SUDHL5 (cell line): ENCODE measurements around the gene VEGFA.

- PRO-cap, result unidirectional peak, plus-strand start at chr6:43714588
These were observed 26.7 kb upstream of the MRPS18A start for GRCh38 chr6:43714322-43714745.

DNA sequence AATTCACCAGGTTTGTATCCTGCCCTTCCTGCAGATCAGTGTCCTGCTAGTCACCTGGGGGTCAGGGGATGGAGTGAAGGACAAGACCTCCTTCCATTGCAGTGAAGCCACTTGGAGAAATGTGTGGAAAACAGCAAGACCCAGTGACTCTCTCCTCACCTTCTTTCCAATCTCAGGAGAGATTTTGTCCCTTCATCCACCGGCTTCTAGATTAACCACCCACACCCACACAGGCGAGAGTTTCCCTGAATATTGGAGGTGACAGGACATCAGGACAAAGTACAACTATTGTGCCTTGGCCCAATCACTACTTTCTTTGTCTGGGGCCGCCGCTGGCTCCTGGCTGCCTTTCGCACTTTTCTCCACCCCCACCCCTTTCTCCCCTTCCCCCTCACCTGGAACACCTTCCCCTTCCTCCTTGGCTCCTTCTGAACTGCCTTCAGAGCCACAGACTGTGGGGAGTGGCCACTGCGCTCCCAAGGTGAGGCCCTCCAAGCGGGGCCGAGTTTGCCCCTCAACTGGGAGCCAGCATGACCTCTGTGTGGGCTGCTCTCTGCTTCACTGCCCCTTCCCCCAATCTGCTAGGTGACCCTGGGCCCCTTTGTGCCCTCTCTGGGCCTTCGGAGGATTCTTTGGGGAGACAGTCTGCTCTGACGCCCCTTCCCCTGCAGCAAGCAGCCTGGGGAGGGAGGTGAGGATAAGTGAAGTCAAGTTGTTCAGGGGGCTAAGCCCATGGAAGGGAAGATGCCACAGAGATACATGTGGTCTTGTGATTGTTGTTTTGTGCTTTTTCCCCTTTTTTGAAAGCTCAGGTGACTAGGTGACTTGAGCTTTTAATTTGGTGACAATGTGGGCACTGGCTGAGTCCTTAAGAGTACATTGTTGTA is 3.0 kb upstream of the VEGFA start:
- PRO-cap, result no peak

- PRO-cap, result bidirectional peak, plus-strand start at chr6:43770211, minus-strand start at chr6:43770089; unidirectional peak, plus-strand start at chr6:43770548; unidirectional peak, plus-strand start at chr6:43770775; unidirectional peak, plus-strand start at chr6:43771060
These were observed at the start of gene VEGFA for GRCh38 chr6:43770152-43771221. VEGFA (plus strand) TSS chr6:43770211.

DNA sequence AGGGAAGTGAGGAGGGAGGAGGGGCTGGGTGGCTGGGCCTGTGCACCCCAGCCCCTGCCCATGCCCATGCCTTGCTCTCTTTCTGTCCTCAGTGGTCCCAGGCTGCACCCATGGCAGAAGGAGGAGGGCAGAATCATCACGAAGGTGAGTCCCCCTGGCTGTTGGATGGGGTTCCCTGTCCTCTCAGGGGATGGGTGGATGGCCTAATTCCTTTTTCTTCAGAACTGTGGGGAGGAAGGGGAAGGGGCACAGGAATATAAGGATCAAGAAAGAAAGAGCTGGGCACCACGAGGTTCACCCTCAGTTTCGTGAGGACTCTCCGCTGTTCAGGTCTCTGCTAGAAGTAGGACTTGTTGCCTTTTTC is 4.2 kb downstream of the VEGFA start:
- PRO-cap, result no peak

DNA sequence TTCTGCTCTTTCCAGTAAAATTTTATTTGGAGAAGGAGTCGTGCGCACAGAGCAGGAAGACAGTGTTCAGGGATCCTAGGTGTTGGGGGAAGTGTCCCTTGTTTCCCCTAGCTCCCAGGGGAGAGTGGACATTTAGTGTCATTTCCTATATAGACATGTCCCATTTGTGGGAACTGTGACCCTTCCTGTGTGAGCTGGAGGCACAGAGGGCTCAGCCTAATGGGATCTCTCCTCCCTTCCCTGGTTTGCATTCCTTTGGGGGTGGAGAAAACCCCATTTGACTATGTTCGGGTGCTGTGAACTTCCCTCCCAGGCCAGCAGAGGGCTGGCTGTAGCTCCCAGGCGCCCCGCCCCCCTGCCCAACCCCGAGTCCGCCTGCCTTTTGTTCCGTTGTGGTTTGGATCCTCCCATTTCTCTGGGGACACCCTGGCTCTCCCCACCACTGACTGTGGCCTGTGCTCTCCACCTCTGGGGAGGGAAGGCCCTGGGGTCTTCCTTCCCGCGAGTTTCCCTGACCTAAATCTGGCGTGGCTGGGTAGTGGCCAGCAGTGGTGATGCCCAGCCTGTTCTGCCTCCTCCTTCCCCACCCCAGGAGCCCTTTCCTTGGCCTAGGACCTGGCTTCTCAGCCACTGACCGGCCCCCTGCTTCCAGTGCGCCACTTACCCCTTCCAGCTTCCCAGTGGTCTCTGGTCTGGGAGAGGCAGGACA is 4.8 kb downstream of the VEGFA start:
- PRO-cap, result no peak

GRCh38 chr6:43779625-43780341 is 9.8 kb downstream of the VEGFA start:
- PRO-cap, result no peak

DNA sequence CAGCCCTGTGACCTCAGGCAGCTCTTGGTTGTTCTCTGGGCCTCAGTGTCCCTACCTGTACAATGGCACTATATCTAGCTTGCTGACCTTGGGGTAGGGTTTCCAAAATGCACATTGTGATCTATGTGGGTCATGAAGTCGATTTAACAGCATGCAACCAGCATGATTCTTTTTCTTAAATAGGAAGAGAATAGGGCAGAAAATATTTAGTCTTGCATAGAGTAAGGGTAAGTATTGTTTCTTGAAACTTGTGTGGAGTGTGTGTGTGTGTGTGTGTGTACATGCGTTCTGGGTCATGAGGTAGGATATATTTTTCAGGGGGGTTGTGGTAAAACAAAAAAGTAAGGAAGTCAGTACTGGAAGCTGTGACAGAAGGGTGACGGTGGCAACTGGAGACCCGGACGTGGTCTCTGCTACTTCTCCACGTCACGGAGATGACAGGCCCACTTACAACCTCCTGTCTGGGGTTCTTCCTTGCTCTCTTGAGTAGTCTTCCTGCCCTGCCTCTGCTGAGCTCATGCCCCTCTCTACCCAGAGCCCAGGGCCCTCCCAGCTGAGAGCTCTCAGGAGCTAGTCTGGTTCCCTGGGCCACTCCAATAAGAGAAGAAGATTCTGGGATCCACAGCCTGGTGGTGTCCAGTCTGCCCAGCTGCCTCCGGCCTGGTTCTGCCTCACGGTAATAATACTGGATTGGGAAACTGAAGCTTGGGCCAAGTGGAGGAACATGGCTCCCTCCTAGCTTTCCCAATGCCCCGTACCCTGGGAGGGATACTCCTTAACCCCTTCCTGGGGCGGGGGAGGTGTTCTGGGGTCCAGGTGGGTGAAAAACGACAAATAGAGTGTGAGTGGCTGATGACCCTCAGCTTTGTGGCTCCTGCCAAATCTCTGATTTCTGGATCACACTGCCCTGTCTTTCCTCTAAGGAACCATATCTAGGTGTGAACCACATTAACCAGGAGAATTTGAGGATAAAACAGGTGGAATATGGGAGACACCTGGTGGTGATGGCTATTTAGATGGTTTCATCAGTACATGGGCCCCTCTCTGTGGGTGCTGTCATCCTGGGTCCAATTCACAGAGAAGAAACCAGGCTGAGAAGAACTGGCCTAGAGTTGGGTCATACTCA is 27.0 kb downstream of the VEGFA start:
- PRO-cap, result no peak

DNA sequence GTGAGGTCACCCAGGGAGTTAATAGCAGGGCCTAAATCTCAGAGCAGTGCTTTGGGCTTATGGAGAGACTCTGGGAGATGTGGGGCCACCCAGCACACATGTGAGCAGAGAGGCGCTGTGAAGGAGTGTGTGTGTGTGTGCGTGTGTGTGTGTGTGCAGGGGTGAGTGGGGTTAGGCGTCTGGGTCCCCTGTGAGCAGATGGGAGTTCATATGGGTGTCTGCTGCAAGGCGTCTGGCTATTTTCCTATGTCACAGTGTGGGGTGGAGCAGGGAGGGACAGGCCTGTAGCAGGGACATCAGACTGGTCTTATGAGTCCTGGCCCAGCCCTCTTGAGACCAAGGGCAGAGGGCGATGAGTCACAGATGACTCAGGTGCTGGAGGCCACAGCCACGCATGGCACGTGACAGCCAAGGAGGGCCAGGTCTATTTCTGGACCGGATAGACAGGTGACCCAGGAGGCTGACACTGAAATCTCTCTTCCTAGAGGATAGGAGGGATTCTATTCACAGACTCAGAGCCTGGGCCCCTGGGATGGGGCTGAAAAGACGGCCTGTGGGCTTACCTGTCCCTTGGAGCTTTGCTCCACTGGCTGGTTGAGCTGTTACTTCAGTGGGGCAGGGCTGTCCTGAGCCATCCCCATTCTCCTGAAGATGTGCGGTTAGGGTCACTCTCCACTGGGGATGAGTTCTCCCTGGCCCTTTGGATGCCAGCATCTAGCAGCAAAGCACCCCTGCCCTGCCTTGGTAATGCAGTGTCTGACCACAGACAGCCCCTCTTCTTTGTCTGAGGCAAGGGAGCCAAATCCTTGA is 28.9 kb downstream of the VEGFA start:
- PRO-cap, result no peak

DNA sequence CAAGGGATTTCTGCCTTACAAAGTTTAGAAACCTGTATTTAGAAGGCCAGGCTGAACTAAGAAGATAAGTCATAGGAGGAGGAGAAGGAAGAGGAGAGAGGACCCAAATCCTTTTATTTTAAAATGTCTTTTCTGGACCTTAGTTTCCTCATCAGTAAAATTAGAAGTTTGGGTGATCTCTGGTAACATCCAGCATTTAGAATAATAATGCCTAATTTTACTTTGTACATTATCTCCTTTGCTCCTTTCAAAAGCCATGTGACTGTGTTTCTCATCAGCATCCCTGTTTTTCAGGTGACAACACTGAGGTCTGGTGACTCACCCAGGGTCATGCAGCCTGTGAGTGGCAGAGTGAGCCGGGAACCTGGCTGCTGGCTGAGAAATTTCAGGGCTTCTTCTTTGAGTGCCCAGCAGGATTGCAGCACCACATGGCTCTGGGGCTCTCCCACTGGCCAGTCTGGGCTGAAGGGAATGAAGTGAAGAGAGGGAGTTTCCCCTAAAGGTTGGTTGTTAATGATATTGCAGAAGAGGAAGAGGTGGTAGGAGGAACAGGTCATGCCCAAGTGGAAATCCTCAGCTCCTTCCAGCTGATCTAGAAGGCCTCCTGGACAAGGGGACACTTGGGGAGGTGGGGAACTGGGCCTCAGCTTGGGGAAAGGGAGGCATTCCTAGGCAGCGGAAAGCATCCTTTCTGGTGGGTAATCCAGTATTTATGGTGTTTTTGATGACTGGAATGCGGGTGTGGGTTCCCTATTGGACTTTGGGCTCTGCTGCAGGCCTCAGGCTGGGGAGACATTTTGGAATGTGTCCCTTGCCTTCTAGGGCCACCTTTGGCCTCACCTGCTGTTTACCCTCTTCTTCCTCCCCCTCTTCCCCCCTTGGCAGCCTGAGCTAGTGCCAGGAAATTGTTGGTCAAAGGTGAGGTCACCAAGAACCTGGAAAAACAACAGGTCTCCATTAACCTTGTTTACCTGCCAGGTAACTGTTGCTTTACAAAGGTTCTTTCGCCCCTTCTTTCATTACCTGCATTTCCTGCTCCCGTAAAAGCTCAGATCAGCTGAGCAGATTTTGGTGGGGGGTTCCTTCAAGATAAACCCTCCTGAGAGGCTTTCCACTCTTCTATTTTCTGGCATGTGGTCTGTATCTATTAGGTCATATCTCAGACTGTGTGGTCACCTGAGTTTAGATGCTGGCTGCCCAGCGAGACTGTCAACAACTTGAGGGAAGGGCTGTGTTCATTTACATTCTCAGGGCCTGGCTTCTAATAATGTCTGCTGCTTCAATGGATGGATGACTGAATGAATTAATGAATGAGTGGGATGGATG is 34.3 kb downstream of the VEGFA start:
- PRO-cap, result no peak

DNA sequence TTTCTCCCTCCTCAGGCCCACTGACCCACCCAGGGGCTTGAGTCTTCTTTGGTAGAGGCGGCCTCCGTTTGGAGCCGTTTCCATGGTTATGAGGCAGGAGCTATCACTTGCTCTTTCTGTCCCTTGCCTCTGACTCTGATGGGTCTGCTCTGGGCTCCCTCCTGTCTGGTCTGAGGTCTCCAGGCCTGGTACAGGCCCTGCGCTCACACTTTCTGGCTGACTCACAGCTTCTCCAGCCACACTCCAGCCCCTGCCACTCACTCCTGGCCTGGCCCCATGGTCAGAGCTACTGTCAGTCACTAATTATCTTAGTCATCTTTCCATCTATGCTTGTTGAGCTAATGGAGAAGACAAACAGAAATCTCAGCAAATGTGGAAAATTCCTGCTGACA is 63.1 kb downstream of the VEGFA start:
- PRO-cap, result no peak

GRCh38 chr6:43872135-43872334 is 102.0 kb downstream of the VEGFA start:
- PRO-cap, result no peak

GRCh38 chr6:43874225-43874721 is 104.3 kb downstream of the VEGFA start:
- PRO-cap, result no peak

- PRO-cap, result no peak
These were observed 67.9 kb downstream of the MRPL14 start for GRCh38 chr6:44059454-44059689.

GRCh38 chr6:44062667-44063245 is 64.5 kb downstream of the MRPL14 start:
- PRO-cap, result no peak

DNA sequence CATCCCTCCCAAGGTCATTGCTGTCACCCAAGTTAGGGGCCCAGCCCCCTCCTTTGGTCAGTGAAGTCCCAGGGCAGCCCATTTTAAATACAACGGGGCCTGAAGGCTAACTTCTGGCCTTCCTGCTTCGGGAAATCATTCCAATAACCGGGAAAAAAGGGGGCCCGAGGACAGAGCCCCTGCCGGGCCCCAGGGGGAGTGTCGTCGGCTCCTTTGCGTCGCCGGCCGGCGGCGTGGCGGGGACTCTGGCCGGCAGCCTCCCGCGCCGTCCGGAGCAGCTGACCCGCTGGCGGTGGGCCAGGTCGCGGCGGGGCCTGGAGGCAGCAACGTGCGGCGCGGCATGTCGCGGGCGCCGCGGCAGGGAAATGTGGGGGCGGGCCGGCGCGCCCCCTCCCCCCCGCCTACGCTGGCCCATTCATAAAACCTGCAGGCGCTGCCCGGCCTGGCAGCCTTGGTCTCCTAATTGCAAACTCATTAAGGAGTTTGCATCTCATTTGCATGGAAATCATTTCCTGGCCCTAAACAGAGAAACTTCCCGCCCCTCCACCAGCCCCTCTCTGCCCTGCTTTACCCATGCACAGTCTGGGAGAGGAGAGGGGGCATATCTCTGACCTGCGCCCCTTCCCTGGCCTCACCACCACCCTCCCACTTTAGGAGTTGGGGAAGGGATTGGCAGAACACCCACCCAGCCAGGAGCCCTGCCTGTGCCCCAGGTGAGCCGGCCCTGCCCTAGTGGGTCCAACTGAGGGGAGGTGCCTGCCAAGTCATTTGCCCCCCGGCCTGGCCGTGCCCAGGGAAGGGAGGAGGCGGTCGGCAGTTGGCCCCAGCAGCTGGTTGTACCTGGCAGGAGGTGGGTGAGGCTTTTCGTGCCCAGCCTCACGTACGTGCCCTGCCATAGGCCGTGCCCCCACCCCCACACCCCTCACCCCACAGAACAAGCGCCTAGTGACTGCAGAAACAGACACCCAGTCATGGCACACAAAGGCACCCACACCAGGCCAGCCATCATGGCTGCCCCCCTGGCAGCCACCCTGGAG is 50.6 kb downstream of the MRPL14 start:
- PRO-cap, result bidirectional peak, plus-strand start at position 574 of the sequence, minus-strand start at position 369 of the sequence; bidirectional peak, plus-strand start at position 960 of the sequence, minus-strand start at position 838 of the sequence

GRCh38 chr6:44137990-44139123 is 11.0 kb downstream of the TMEM63B start:
- PRO-cap, result no peak

GRCh38 chr6:44170062-44170261 is 11.3 kb downstream of the CAPN11 start:
- PRO-cap, result no peak

GRCh38 chr6:44176413-44176681 is 17.7 kb downstream of the CAPN11 start:
- PRO-cap, result no peak

DNA sequence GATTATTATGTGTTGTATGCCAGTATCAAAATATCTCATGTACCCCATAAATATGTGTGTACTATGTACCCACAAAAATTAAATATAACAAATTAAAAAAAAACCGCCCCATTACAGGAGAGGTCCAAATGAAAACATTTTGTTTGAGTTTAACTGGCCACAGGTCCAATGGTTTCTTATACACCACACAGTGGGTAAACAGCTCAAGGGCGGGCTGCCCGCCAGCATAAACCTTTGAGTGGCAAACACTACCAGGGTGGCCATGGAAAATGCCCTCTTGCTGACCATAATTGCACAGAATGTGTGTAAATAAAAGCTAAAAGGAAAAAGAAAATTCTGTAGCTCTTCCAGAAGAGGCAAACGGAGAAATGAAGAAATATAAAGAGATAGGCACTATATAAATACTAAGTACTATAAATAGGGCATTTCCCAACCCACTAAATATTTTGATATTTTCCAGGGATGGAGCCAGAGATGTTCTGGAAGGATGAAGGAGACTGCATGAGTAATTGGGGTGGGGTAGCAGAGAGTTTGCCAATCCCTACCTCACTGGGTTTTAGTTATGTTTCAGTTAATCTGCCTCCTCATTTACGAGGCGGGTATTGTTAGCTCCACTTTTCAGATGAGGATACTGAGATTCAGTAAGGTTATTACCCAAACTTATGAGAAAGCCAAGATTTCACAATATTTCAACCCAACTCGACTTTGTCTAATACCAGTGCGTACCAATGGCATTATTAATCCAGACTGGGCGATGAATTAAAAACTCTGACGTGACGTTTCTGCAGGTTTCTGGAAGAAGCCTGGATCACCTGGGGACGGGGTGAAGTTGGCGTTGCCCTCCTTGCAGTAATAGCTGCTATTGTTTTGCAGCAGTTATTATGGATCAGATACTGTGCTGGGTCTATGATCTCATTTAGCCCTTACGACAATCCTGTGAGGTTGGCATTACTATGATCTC is 913 bp upstream of the CDC5L start:
- PRO-cap, result no peak

DNA sequence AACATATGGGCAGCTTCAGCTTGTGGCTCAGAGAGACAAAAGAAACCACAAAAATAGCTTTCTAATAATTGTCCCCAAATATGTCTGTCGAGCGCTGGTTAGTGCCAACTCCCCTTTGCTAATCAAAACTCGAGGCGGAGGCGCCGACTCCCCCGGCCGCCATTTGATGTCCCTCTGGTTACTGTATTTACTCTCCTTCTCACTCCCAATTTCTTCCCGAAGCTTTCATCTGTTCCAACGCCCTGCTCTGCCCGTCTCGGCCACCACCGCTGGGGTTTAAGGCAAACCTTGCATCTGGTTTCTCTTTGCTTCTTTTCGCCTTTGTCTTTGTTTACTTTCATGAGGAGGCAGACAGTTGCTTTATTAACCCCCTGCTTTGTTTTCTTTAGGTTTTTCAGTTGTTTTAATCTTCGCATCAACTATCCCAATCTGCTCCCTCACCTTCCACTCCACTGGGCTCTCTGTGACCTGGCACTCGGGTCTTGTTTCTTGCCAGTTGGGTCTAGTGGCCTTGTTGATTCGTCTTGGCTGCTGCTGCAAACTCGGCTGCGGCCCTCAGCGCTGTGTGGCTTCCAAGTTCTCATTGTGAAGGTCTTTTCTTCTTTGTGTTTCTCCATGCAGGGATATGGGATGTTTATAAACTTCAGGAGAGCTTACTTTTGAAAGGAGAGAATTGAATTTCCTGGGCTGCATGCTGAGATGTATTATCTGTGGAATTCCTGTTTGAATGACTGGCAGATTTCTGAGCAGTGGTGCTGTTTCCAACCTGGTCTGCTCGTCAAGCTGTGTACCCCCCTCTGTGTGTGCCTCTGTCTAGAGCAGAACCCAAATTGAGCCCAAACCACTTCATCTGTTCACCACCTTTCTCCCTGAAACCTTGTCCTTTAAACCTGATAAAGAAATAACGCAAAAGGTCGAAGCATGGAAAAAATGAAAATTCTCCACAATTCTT is 155.1 kb downstream of the CDC5L start:
- PRO-cap, result no peak